A673 (cell line): ENCODE results near the gene LAMA3.

DNA sequence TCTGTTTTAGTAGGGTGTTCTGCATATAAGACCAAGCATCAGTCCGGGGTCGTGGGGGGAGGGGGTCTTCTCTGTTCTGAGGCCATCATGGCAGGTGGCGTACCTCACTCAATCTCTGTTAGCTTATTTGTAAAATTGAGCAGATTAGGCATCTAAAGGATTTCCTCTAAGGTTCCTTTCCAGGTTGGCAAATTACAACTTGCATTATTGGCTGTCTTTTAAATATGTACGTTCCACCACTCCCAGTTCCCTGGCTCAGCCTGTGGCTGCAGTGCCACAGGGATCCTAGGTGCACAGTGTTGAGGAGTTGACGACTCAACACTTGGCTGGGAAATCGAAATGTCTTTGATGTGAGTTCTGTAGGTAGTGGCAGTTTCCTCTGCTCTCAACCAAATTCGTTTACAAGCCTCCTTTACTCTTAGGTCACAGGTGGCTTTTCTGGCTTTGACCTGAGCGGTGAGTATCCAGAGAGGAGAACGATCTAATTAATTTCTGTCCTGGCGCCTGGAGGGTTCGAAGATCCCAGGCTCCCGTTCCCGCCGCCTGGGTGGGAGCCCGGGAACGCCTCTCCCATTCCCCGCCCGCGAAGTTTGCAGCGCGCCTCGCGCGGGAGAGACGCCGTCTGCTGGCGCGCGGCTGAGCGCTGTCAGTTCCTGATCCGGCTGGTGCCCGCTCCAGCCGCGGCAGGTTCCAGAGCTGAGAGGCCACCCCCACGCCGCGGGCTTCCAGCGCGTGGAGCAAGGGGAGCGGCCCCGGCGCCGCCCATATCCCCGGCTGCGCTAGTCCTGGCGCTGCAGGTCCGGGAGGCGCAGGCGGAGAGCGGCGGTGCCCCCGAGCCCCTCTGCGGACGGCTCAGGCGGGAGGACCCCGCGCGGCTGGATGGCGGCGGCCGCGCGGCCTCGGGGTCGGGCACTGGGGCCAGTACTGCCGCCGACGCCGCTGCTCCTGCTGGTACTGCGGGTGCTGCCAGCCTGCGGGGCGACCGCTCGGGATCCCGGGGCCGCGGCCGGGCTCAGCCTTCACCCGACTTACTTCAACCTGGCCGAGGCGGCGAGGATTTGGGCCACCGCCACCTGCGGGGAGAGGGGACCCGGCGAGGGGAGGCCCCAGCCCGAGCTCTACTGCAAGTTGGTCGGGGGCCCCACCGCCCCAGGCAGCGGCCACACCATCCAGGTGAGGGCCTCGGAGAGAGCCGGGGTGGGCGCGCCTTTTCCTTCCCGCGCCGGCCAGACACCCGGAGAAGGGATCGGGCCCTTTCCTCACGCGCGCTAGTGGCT lies at the start of gene LAMA3:
Gene LAMA3, plus strand, starts transcription at position 649 of the 1,277 bp plus-strand sequence.
- PRO-cap, result unidirectional peak, plus-strand start at position 649 of the sequence

DNA sequence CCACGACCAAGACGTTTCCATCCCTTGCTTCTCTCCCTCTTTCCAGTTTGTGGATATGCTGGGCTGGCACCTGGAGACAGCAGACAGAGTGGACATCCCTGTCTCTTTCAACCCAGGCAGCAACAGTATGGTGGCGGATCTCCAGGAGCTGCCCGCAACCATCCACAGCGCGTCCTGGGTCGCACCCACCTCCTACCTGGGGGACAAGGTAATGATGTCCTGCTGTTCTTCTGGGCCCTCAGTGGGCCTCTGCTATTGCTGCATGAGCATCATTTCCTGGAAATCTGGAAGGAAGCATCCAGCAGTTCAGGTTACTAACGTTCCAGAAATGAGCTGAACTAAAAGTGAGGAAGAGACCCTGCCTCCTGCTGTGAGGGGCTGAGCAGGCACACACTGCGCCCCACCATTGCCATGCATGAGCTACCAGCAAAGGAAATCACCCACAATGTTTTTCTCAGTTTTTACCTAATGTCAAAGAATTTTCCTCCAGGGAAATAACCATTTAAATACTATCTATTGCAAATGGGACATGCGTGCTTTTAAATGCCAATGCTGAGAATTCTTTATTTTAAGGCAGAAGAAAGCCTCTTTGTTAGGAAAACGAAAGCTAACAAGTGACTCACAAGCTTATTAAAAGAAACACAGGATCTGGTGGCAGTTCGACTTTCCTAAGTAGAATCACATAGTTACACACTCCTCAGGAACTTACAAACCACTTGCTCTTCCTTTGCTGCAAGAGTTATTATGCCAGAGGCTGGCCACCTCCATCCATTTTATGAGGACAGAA lies 152.8 kb upstream of the TTC39C start:
- PRO-cap, result no peak

- PRO-cap, result no peak
Observed at GRCh38 chr18:23896511-23897176, 117.9 kb upstream of the TTC39C start.

GRCh38 chr18:23903788-23904272 lies 110.7 kb upstream of the TTC39C start:
- PRO-cap, result no peak

DNA sequence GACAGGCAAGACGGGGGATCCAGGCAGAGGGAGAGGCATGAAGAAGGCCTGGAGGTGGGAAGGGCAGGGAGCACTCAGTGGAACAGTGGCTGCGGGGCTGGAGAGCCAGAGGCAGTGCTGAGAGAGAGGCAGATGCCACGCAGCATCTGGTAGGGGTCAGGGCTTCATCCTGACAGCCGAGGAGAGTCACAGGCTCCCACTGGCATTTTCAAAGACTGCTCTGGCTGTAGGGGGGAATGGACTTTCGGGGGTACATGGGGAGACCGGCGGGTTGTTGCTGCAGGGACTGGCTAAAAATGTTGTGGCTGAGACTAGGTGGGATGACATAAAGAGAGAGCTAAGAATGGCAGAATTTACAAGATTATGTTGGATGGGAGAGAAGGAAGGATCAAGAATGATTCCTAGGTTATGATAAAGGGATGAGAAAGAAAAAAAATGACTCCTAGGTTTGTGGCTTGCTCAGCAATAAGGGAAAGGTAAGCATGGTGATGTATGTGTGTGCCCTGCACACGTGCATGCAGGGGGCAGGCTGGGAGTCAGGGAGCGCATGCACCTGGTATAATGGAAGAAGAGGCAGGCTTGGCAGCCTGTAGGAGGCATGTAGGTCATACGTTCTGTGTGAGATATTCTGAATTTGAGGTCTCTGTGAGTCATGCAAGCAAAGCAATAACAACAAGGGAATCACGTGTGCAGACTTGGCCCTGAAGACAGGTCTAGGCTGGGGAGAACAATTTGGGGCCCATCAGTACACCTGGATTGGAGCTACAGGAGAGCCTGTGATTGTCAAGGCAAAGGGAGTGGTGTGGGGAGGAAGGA lies 94.7 kb upstream of the TTC39C start:
- PRO-cap, result no peak

- PRO-cap, result no peak
Observed at GRCh38 chr18:23972435-23972839, 42.1 kb upstream of the TTC39C start.

DNA sequence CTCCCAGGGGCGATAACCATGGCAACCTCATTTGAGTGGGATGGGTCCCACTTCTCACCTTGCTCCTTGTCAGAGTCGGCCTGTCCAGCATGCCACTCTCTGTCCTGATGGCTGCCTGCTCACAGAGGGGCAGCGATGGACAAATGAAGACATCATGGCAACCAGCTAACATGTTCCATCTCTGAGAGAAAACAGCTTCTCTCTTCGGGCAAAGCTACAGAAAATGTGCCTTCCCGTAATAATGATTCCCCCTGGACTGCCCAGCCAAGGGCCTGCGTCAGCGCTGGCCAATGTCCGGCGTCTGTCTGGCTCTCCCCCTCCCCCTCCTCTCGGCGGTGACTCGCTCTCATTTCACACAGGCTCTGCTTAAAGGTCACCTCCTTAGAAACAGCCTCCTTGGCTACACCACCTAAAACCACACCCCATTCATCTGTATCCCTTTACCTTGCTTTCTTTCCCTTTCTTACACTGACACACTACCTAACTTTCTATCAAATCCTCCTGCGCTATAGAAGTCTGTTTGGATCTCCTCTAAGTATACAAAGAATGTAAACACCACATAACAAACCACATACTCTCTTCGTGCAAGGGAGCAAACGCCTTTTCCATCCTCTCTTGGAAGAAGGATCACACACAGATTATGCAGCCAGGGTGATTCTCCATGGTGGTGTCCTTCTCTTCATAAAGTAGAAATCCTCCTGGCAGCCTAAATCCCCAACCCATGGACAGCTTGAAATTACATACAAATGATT lies 32.1 kb upstream of the TTC39C start:
- PRO-cap, result no peak

GRCh38 chr18:24016679-24017078 lies 2.1 kb downstream of the TTC39C start:
- PRO-cap, result no peak

- PRO-cap, result no peak
Observed at GRCh38 chr18:24198491-24198960, 59.7 kb downstream of the CABYR start.

DNA sequence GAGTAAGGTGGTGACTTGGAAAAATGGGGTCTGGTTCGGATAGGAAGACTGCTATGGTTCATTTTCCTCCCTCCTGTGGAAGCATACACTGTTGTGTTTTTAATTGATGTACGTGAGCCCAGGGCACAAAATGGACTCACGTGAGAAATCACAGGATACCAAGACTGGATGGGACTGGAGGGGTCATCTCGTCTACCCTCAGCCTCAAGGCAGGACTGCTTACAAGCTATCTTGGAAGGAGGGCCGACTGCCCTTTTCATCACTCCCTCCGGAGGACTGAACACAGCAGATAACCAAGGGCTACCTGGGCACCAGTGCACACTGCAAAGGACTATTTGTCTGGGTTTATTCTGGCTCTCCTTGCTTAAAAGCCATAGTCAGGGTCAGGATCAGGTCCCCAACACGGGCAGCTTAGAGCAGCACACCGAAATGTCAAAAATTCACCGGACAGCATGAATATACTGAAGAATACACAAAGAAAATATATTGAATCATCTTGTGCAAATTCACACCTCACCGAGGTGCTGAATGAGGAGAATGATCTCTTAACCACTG lies 427.6 kb downstream of the ZNF521 start:
- PRO-cap, result no peak

- PRO-cap, result no peak
Observed at GRCh38 chr18:25349906-25350495, 2.0 kb downstream of the ZNF521 start.

- PRO-cap, result no peak
Observed at GRCh38 chr18:25466981-25467835, 115.2 kb upstream of the ZNF521 start.

- PRO-cap, result no peak
Observed at GRCh38 chr18:25725123-25725491, 365.3 kb downstream of the SS18 start.

GRCh38 chr18:26052330-26052811 lies 38.0 kb downstream of the SS18 start:
- PRO-cap, result no peak

- PRO-cap, result no peak
Observed at GRCh38 chr18:26550039-26550346, 1.6 kb upstream of the KCTD1 start.

DNA sequence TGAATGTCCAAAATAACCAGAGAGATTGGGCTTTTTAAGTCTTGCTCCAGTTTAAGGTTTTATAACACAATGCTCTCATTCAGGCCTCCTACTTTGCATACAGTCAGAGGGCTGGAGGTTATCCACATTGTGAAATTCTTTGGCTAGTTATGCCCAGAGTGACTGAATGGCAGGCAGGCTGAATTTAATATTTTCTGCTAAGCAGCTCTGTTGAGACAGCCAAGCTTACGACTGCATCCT lies 90.1 kb downstream of the CDH2 start:
- PRO-cap, result no peak

DNA sequence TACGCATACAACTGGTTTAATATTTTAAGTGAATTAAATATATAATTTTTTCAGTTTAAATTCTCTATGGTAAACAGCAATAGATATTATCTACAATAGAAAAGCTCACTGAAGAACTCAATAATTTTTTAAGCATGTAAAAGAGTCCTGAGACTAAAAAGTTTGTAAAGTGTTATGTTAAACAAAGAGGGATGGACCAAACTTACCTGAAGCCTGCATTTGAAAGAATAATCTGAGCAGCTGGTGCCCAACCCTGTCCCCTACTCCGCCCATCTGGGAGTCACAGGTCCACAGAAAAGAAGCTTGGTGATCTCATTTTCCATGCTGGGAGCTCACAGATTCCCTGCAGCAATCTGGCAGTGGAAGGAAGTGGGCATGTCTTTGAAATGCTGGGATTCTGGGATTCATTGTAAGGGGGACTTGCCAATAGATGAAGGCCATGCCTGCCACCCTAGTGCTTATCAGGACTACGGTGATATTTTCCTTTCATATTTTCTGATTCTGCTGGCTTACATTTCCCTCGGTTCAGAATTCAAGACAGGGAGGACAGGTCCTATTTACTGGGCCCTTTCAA lies 17.9 kb downstream of the CDH2 start:
- PRO-cap, result no peak

GRCh38 chr18:31157073-31157690 lies 5.5 kb downstream of the DSC1 start:
- PRO-cap, result no peak

GRCh38 chr18:31278653-31279153 lies 39.3 kb upstream of the DSG1 start:
- PRO-cap, result no peak

- PRO-cap, result no peak
Observed at GRCh38 chr18:31376976-31377298, 360 bp downstream of the DSG4 start.